ENCODE measurements around the genes ZNF613, ZNF415 and ZNF845.

DNA sequence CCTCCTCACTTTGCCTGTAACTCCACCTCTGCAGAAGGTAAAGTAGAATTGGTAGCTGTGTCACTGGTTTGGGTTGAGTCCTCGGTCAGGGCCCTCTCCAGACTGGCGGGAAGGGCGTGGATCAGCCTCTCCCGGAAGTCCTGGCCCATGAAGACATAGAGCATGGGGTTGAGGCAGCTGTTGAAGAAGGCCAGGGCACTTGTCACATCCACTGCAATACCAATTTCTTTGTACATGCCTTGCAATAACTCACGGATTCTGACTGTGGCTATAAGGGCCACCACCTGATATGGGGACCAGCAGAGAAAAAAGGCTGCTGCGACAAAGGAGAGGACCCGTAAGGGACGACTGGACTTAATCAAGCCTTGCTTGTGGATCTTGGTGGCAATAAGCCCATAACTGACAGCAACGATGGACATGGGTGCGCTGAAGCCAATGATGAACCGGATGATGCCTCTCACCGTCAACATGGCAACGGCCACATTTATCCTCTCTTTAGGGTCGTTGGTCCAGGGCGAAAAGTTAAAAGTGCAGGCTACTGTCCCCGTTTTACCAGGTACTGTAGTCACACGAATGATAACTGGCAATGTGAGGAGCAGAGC is 5.6 kb downstream of the FPR1 start:
- PRO-cap, result no peak

DNA sequence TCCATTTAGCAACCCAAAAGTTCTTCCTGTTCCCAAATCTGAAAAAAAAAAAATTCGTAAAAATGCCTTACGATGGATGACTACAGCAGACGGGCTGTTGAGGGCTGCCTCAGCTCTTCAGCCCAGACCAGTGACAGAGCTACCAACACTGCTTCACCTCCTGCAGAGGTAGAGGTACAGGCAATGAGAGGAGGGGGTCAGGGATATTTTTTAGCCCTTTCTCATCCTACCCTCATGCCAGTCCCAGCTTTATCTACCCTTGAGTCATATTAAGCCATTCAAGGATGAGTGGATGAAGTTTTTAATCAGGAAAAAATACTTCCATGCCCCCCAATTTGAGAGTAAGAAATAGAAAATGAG is 7.2 kb downstream of the FPR3 start:
- PRO-cap, result unidirectional peak, plus-strand start at position 88 of the sequence

- PRO-cap, result bidirectional peak, plus-strand start at chr19:51926805, minus-strand start at chr19:51926733; unidirectional peak, plus-strand start at chr19:51927458; unidirectional peak, plus-strand start at chr19:51927487
Observed at GRCh38 chr19:51926307-51927621, at the start of gene ZNF613. ZNF613 (plus strand) TSS chr19:51927472.

GRCh38 chr19:51976128-51976410 is 10.6 kb downstream of the ZNF350 start:
- PRO-cap, result no peak

- PRO-cap, result no peak
Observed at GRCh38 chr19:51988953-51989311, 2.3 kb upstream of the ZNF350 start.

- PRO-cap, result no peak
Observed at GRCh38 chr19:52049546-52049955, 913 bp upstream of the ZNF432 start.

DNA sequence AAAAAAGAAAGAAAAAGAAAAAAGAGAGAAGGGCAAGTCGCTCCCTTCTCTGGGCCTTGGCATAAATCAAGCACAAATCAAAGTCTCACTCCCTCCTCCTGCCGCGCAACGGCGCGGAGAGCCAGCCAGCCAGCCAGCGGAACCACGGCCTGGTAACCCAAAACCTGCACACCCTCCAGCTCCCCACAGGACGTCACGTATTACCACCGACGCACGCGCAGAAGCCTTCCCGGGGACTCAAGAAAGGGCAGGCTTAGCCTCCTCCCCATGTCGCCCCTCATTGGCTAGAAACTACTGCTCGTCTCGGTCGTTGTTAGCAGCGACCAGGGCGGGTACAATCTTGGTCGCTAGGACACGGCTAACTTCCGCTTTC is 400 bp upstream of the PPP2R1A start:
- PRO-cap, result bidirectional peak, plus-strand start outside the sequence, minus-strand start at position 159 of the sequence

- PRO-cap, result no peak
Observed at GRCh38 chr19:52323365-52324038, 12.5 kb upstream of the ZNF610 start.

GRCh38 chr19:52485043-52486164 is 32.1 kb downstream of the ZNF578 start:
- PRO-cap, result no peak

DNA sequence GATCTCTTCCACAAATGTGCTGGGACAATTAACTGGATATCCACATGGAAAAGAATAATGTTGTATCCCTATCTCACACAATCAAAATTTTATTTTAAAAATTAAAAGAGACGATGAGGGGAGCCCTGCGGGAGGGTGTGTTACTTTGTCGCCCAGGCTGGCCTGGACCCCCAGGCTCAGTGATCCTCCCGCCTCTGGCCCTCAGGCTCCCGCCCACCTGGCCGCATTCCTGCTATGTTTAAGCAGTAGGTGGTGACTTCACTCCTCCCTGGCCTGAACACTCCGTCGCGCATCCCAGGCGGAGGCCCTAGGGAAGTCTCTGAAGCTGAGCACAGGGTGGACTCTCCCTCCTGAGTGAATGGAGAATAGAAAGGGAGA is 534 bp upstream of the ZNF701 start:
- PRO-cap, result no peak

GRCh38 chr19:52645001-52645319 is 45.3 kb downstream of the ENSG00000269825 start:
- PRO-cap, result no peak

GRCh38 chr19:52898053-52898578 is 681 bp upstream of the ZNF320 start:
- PRO-cap, result no peak

DNA sequence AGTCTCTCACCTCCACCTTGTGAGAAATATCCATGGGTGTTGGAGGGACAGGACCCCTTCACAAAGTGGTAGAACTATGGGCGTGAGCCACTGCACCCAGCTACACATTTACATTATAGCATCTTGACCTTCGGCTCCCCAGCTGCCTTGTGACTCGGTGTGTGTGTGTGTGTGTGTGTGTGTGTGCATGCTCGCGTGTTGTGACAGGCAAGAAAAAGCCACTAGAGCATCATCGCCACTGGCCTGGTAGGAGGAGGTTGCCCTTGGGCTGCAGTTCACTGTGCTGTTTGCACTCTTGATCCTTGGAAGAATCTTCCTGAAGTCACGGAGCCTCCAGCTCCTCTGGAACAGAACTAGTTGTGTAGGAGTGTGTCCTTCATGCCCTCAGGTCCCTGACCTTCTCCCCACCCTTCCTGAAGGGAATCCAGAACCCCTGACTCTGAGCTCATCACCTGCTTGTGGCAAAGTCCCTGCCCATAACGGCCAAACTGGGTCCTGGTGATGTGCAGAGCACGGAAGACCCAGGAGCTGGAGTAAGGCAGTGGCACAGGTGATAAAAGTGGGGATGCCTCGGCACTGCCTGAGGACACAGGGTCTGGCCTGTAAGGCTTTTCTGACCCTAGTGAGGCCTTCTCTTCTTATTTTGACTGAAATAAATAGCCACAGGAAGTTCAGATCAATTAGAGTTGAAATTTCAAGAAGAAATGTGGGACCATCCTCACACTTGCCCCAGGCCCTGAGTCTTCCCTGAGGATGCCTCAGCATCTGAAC is 13.9 kb upstream of the ZNF888 start:
- PRO-cap, result no peak

DNA sequence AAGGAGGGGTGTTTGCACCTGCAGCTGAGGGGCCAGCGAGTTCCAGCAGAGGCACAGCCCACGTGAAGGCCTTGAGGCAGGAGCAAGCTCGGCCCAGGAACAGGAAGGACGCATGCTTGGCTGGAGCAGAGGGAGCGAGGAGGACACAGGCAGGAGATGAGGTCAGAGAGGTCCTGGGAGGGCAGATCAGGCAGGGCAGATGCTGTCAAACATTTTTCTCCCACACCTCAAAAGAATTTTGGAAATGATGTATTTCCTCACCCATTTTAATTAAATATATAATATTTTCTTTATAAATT is 9.3 kb downstream of the ZNF415 start:
- PRO-cap, result no peak

- PRO-cap, result unidirectional peak, minus-strand start at chr19:53132900
Observed at GRCh38 chr19:53132577-53133289, at the start of gene ZNF415. ZNF415 (minus strand) TSS chr19:53132910.

DNA sequence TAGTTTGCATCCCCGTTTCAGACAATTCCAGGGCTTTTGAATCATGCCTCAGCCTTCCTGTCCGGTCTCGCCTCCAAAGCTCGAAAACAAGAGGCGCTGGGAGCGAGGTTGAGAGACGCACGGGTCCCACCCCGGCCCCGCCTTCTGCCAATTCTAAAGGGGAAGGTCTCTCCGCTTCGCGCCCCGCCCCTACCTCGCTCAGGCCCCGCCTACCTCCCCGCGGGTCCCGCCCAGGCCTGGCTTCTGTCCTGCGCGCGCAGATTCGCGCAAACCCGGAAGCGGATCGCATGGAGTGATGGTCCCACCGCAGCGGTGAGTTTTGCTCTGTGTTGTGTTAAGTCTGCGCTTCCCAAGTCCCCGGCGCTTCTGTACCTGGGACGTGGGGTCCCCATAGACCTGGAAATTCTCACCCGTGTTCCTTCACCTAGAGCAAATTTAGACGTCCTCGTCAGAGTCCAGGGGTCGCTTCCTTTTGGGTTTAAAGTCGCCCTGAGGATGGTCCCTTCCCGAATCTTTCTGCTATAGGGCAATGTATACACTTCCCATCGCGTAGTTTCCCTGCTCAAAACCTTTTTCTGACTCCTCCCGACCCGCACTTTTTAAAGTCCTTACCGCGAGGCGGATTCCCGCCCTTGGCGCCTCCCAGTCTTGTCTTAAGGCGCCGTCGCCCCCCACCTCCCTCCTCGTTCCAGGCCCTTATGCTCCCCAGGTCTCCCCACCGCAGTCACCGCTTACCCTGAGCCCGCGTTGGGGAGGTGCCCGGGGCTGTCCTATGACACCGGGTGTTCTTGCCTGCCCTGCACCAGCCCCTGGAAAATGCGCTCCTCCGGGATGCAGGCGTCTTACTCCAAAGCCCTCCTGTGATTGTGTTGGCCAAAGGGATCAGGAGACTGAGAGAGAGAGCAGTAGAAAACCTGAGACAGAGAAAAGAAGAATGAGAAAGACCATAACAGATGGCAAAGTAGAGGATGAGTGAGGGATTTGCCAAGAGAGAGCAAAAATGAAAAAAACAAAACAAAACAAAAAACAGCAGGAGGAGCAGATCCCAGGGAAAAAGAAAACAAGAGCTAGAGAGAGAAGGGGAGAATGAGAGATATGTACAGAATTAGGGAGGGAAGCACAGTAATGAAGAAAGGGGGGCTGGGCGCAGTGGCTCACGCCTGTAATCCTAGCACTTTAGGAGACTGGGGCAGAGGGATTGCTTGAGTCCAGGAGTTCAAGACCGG is at the start of gene ZNF845:
Gene ZNF845, plus strand, starts transcription at position 269 of the 1,226 bp plus-strand sequence.
- PRO-cap, result bidirectional peak, plus-strand start at position 269 of the sequence, minus-strand start at position 73 of the sequence

DNA sequence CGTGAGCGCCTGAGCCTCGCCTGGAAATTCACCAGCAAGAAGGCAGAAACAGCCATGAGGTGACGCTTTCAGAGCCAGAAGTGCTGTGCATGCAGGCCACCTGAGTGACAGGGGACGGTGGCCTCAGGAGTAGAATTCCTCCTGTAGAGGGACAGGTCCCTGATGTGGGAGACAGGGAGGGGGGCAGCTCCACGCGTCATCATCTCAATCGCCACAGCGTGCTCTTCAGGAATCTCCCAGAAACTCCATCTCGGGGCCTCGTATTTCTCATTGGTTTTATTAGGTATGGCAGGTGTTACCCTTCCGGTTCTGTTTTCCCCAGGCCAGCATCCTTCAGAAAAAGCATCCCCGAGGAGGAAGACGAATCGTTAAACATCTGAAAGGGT is 942 bp downstream of the ZNF331 start:
- PRO-cap, result no peak

DNA sequence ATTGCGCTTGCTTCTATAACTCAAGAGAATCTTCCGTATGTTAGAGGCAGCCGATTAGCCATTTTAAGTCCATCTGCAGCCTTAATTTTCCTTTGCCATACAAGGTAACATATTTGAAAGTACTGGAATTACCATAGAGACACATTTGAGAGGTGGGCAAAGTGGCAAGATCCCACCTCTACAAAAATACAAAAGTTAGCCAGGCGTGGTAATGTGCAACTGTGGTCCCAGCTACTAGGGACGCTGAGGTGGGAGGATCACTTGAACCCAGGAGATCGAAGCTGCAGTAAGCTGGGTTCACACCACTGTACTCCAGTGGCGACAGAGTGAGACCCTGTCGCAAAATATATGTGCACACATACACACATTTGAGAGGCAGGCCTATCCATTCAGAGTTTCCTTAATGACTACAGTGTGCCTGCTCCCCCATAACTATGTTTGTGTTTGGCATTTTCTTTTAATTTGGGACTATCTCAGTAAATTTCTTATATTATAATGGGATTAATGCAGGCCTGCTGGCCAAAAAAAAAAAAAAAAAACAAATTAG is 22.9 kb downstream of the ZNF331 start:
- PRO-cap, result no peak

DNA sequence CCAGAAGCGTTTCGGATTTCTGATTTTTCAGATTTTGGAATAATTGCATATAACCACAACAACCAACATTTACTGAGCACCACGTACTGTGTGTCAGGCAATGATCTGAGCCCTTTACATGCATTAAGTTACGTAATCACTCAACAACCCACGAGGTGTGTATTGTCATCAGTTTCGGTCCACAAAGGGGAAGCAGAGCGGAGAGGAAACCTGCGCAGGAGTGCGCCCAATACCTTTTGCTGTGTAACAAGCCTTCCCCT is 20.7 kb upstream of the NLRP12 start:
- PRO-cap, result no peak

GRCh38 chr19:53877005-53878040 is 4.7 kb upstream of the PRKCG start:
- PRO-cap, result unidirectional peak, plus-strand start at chr19:53877565

Measured in vermiform appendix (tissue), 1 donor.